HT1080 (cell line): ENCODE measurements around the genes MPP3 and HDAC5.

GRCh38 chr17:43213497-43214020 is 1.9 kb downstream of the TMEM106A start:
RAMPAGE:
- cytosol, long total RNA = no peak
- long total RNA = no peak
- nucleus, long total RNA = no peak

GRCh38 chr17:43246453-43246791 is 18.0 kb upstream of the CCDC200 start:
RAMPAGE:
- cytosol, long total RNA = no peak
- long total RNA = no peak
- nucleus, long total RNA = no peak

DNA sequence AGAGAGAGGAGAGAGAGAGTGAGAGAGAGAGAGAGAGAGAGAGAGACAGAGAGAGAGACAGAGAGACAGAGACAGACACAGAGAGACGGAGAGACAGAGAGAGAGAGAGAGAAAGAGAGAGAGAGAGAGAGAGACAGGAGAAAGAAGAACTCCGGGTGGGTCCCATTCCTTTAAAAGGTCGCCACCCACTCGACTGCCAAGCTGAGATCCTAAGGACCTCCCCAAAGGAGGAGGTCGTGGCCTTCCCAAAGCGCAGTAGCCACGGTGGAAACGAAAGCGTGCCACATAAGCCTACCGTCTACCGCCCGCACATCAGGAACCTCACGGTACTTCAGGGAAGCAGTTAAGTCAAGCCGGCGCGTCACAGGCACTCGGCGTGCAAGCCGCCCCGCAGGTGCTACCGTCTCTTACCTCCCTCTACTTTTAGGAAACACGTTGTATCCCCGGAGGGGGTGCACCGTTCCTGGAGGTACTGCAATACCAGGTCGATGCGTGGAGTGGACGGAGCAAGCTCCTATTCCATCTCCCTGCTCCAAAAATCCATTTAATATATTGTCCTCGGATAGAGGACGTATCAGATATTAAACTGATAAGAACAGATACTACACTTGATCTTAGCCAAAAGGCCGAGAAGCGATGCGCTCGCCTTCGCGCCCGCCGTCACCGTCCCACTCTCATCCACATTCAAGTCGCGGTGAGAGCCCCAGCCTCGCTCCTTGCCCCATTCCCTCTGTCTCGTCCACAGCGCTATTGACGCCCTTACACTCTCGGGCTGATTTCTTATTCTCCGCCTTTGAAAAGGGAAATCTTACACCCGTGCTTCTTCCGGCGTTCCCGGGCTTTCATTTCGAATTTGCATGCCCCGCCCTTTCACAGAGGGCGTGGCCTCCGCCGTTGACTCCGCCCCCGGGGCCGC is 23.2 kb upstream of the CCDC200 start:
RAMPAGE:
- cytosol, long total RNA = no peak
- long total RNA = no peak
- nucleus, long total RNA = no peak

RAMPAGE:
- cytosol, long total RNA = no peak
- long total RNA = no peak
- nucleus, long total RNA = no peak
These were observed 4.8 kb upstream of the ARL4D start for GRCh38 chr17:43393927-43394476.

DNA sequence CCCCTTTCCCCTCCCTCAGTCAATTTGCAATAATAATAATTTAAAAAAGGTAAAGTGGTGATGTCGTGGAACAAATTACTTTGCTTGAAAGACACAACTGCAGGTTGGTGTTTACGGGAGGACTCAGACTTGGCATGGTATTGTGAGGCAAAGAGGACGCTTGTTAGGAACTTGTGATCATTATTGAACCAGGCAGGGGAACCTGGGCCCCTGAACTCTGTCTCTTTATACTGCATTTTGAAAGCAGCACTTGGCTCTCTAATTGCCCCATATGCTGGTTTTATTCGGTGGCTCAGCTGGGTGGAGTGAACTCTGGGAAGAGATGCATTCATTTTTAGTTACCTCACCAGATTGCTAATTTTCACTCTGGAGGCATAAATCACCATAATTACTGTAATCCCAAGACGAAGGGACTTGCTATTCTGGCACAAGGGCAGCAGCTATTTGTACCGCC is 5.9 kb upstream of the DHX8 start:
RAMPAGE:
- cytosol, long total RNA = no peak
- long total RNA = no peak
- nucleus, long total RNA = no peak

DNA sequence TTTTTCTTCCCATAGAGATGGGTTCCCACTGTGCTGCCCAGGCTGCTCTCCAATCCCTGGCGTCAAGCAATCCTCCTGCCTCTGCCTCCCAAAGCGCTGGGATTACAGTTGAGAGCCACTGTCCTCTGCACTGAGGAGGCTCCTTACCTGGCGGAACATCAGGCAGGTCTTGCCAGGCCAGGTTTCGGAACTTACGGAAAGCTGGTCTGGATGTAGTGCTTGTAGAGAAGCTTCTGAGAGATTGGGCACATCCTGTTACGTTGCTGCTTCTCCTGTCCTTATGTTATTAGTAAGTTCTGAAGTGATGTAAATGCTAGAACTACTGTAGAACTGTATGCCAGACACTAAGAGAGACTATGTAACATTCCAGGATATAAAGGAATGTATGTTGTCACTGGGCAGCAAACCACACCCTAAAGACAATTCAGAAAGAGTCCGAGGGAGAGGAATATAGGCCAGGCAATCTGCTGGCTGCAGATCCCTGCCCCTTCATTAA is 21.1 kb downstream of the ETV4 start:
RAMPAGE:
- cytosol, long total RNA = no peak
- long total RNA = no peak
- nucleus, long total RNA = no peak

GRCh38 chr17:43526214-43526663 is 19.9 kb downstream of the ETV4 start:
RAMPAGE:
- cytosol, long total RNA = no peak
- long total RNA = no peak
- nucleus, long total RNA = no peak

DNA sequence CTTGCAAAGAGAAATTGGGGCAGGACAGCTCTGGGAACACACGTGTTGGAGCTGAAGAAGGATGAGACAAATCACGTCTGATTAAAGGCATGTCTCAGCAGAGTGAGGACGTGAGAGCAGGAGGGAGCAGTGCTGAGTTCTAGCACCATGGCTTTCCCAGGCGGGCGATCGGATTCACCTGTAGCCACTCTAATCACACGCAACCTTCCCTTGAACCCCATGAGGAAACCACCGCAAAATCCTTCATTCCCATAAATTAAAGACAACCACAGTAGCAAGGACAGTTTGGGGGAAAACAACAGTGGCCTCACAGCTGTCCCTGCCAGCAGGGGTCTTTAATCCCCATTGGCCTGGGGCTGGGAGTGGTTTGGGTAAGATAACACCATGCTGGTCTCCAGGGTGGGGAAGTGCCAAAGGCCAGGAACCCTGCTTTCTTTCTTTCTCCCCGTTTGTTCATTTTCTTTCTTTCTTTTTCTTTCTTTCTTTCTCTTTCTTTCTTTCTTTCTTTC is 5.1 kb downstream of the MEOX1 start:
RAMPAGE:
- cytosol, long total RNA = no peak
- long total RNA = no peak
- nucleus, long total RNA = no peak

DNA sequence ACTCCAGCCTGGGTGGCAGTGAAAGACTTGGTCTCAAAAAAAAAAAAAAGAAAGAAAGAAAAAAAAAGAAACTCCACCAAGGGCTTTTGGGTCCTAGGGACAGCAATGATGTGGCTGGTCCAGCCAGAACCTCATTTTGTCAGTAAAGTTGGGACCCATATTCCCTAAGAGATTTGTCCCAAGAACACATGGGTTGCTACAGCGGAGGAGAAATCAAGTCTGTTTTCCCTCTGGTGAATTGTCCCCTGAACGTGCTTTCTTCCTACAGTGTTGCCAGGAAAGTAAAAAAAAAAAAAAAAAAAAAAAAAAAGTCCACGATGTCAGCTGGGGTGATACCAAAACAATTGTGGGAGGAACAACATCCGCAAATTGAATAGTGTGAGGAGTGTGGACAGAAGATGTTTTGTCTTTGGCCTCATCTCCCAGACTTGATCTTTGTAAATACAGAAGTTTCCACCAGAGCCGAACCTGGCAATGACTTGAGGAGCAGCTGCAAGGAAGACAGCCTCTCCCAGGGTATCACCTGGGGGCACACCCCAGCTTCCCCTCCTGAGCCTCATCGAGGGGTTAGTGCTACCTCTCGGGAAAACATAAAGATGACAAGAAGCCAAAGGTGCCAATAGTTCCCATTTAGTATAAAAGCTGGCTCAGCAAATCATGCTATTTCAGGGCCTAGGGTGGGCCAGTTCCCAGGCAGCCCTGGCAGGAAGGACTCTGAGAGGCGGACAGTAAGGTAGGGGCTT is 46.5 kb downstream of the SOST start:
RAMPAGE:
- cytosol, long total RNA = no peak
- long total RNA = no peak
- nucleus, long total RNA = no peak

DNA sequence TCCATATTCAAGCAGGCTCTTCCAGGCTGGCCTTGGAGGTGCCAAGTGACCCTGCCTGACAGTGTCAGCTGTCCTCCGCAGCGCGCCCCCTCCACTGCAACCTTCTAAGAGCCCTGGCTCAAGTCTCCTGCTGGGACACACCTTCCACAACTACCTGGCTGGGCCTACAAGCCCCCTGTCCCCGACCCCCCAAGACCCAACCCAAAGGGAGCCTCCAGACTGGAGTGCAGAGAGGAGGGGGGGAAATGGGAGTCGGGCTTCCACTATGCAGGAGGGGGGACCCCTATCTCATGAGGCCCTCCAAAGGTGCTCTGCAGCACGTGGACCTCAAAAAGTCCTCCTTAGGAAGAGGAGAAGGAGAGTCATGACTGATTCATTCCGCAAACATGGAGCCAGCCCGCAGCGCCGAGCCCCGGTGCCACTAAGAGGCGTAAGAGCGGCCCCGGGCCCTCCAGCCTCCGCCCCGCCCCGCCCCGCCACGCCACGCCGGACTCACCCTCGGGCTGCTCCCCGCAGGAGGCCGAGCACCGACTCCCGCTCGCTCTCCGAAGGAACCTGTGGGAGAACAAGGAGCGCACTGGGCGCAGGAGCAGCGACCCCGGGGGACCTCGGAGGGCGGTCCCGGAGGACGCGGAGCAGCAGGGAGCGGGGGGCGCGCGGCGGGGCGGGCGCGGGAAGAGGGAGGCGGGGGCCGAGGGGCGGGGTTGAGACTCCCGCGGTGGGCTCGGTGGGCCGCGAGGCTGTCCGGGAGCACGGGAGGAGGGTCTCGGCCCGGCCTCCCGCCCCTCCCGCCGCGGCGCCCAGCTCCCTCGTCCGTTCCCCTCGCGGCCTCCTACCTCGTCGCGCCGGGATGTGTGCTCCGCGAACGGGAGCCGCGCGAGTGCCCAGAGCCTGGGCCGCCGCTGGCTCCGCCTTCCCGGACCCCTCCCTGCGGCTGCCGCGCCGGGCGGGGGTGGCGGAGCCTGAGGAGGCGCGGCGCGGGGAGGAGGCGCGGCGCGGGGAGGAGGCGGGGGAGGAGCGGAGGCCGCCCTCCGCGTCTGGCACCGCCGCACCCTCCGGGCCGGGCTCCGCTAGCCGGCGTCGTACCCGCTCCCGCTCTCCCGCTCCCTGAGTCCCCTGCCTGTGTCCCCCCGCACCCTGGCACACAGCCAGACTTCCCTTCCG is at the start of gene MPP3:
Gene MPP3 (minus strand): TSS at position 882 of the 1,164 bp plus-strand sequence.
RAMPAGE:
- cytosol, long total RNA = no peak
- long total RNA = start-site peak on the minus strand centred at position 918 of the sequence, 29 bp wide, 7 reads
- nucleus, long total RNA = no peak

RAMPAGE:
- cytosol, long total RNA = no peak
- long total RNA = no peak
- nucleus, long total RNA = no peak
These were observed 6.7 kb downstream of the MPP2 start for GRCh38 chr17:43900378-43901214.

RAMPAGE:
- cytosol, long total RNA = no peak
- long total RNA = no peak
- nucleus, long total RNA = no peak
These were observed 13.3 kb upstream of the MPP2 start for GRCh38 chr17:43920703-43921051.

GRCh38 chr17:44011563-44012064 is 3.1 kb downstream of the TMEM101 start:
RAMPAGE:
- cytosol, long total RNA = no peak
- long total RNA = no peak
- nucleus, long total RNA = no peak

GRCh38 chr17:44022899-44024225 is 8.6 kb upstream of the TMEM101 start:
RAMPAGE:
- cytosol, long total RNA = no peak
- long total RNA = no peak
- nucleus, long total RNA = no peak

DNA sequence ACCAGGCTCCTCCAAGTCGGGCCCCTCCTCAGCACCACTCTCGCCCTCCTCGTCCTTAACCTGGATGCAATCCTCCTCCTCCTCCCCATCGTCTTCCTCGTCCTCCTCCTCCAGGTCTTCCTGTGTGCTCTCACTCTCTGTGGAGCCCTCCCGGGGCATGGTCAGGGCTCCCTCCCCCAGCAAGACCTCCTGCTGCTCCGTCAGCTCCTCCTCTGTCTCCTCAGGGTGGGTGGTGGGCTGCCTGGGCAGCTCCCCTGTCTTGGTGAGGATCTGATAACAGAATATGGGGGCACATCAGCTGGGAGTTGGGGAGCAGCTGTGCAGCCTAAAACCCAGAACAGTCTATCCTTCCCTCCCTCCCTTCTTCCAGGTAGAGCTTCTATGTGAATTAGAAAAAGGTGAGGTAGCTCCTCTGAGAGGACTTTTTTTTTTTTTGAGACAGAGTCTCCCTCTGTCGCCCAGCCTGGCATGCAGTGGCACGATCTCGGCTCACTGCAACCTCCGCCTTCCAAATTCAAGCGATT is 17.0 kb downstream of the G6PC3 start:
RAMPAGE:
- cytosol, long total RNA = no peak
- long total RNA = no peak
- nucleus, long total RNA = no peak

GRCh38 chr17:44105509-44106137 is 17.8 kb downstream of the HDAC5 start:
RAMPAGE:
- cytosol, long total RNA = no peak
- long total RNA = no peak
- nucleus, long total RNA = no peak

DNA sequence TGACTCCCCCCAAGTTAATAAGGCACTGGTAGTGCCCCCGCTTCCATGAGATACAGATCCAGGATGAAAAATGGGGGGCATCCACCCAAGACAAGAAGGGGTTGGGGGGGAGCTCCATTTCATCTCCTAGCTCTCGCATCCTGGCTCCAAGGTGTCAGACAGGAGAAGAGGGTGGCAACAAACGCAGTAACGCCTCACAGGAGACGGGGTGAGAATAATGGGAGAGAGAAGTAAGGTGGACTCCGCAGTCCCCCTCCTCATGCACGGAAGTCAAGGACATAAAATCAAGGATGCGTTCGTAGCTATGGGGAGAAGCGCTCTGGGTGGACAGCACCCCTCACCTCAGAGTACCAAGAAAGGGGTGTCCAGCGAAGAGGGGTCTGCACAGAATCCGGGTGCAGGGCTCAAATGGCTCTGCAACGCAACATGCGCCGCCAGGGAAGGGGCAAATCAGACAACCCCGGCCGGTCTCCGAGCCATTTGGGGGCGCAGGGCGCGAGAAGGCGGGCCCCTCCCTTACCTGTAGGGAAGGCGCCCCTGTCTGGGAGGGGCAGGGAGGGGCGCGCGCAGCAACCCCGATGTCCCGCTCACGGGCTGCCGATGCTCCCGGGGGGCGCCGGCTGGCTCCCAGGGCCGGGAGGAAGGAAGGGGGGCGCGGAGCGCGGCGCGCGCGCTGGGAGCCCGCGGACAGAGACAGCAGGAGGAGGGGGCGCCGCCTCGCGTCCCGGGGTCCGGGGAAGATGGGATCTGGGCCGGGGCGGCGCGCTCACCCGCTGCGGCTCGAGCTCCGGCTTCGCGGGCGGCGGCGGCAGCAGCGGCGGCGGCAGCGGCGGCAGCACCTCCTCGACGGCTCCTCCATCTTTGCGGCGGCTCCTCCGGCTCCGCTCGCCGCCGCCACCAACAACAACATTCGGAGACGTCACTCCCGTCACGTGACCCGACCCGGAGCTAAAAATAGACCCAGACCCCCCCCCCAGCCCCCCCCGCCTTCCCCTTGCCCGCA is at the start of gene HDAC5:
Gene HDAC5 (minus strand): TSS at position 908 of the 1,003 bp plus-strand sequence.
RAMPAGE:
- cytosol, long total RNA = no peak
- long total RNA = no peak
- nucleus, long total RNA = no peak

RAMPAGE:
- cytosol, long total RNA = no peak
- long total RNA = start-site peak on the minus strand at chr17:44186636-44186723, 35 reads
- nucleus, long total RNA = start-site peak on the minus strand at chr17:44186668-44186722, 46 and 18 reads in 2 replicates
These were observed 424 bp upstream of the TMUB2 start for GRCh38 chr17:44186306-44186790.

DNA sequence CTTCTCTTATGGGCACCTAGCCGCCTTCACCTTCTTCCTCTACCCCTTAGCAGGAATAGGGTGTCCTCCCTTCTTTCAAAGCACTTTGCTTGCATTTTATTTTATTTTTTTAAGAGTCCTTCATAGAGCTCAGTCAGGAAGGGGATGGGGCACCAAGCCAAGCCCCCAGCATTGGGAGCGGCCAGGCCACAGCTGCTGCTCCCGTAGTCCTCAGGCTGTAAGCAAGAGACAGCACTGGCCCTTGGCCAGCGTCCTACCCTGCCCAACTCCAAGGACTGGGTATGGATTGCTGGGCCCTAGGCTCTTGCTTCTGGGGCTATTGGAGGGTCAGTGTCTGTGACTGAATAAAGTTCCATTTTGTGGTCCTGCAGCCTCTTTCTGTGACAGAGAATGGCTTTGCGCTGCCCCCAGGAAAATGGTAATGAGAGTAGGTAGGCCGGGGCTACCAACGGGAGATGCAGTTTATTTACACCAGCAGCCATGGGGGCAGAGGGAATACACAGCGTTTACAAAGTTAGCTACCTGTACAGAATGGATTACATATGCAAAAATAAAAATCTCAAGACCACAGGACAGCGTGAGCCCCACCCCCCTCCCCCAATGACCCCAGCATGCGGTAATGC is 4.7 kb downstream of the TMUB2 start:
RAMPAGE:
- cytosol, long total RNA = no peak
- long total RNA = no peak
- nucleus, long total RNA = no peak

GRCh38 chr17:44210039-44211074 is 9.1 kb downstream of the UBTF start:
RAMPAGE:
- cytosol, long total RNA = no peak
- long total RNA = no peak
- nucleus, long total RNA = no peak